Islet of Langerhans (tissue), 1 donor: ENCODE measurements around the gene SLC6A12.

GRCh38 chr12:17044-17794 lies 49.3 kb upstream of the IQSEC3 start:
- RRBS, result no CpG with 5 or more reads among the region's 11 CpGs

- RRBS, result no CpG with 5 or more reads among the region's 8 CpGs
Observed at GRCh38 chr12:76257-76603, 9.7 kb downstream of the IQSEC3 start.

- RRBS, result no CpG with 5 or more reads among the region's 8 CpGs
Observed at GRCh38 chr12:106173-106835, 39.7 kb downstream of the IQSEC3 start.

DNA sequence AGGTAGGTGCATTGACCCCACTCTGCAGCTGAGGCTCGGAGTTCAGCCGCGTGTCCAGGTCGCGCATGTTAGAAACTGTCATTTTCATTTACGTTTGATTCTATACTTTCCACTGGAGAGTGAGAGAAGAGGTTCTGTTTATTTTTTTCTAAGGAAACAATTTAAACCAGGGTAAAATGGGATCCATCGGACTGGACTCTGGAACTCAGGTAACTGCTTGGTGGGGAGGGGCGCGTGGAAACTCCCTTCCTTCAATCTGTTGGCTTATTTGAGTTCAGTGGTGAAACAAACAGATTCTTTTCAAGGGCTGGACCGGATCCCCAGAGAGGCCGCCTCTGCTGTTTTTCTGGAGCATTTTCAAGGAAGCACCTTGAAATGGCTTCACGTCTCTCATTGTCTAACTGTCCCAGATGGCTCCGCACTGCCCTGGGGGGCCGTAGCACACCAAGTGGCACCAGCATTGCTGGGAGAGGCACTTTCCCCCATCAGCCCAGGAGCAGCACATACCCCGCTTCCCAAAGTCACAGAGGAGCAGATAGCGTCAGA lies 47.0 kb downstream of the SLC6A12 start:
- RRBS, result no CpG with 5 or more reads among the region's 16 CpGs

GRCh38 chr12:179270-180203 lies 34.4 kb downstream of the SLC6A12 start:
- RRBS, result 65% methylated on average over 3 of the region's 14 CpGs

DNA sequence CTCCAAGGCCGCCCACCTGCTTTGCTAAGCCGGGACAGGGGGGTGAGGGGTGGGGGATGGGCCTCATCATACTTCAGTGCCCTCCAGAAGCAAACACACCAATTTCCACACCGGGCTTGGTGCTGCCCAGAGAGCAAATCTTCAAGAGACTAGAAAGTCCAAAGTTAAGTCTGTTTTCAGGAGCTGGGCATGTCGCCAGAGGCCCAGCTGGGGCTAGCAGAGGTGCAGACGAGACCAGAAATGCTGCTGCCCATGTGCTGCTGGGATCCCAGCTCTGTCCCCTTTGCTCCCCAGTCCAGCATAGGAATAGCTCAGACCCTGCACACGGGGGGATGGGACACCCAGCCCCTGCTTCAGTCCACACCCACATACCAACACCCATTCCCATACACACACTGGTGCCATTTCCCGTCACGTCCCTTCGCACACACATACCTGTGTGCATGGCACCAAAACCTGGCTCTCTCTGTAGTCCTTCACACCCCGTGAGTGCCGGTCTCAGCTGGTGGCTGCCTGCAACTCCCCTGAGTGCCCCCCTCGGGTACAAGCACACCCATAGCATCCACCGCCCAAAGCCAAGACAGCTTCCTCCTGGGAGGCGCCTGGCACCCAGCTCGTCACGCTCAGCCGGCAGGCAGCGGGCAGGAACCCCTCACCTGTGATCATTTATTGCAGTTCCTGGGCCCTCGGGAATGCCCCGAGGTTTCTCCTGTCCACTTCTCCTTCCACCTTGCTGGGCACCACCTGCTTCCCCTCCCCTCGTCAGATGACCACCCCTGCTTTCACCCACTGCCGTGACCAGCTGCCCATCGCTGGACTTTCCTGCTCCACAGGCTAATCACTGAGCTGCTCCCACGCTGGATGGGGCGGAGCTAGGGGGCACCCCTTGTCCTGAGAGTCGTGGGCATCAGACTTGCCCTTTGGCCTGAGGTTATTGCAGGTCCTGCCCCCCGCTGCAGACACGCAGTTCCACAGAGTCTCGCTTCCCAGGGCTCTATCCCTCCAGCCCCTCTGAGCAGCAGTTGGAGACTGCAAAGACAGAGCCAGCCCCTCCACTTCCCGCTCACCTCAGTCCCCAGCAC lies 761 bp downstream of the SLC6A12 start:
- RRBS, result 15% methylated on average over 2 of the region's 30 CpGs

DNA sequence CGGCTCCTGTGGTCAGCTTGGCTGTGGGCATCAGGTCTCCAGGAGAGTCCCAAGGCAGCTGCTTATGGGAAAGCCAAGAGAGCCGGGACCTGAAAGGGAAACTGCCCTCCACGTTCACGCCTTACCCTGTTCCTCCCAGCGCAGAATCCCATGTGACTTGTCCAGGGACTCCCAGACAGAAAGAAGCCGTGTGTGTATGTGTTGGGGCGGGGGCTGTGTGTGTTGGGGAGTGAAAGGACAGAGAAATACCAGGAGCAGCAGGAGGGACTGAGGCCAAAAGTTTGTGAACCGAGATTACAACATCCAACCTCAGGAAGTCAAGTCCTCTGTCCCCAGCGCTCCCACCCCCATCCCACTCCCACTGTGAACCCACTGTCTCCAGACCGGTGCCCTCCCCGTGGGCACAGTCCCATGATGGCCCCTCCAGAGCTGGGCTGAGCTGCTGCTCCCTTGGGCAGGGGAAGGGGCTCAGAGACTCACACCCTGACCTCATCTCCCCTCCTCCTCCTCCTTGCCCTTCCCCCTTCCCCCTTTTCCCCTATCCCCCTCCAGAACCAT lies at the start of gene SLC6A12:
TSS of gene SLC6A12 (minus strand) at position 221 of the 558 bp plus-strand sequence.
- RRBS, result 46% methylated on average over 2 of the region's 11 CpGs

DNA sequence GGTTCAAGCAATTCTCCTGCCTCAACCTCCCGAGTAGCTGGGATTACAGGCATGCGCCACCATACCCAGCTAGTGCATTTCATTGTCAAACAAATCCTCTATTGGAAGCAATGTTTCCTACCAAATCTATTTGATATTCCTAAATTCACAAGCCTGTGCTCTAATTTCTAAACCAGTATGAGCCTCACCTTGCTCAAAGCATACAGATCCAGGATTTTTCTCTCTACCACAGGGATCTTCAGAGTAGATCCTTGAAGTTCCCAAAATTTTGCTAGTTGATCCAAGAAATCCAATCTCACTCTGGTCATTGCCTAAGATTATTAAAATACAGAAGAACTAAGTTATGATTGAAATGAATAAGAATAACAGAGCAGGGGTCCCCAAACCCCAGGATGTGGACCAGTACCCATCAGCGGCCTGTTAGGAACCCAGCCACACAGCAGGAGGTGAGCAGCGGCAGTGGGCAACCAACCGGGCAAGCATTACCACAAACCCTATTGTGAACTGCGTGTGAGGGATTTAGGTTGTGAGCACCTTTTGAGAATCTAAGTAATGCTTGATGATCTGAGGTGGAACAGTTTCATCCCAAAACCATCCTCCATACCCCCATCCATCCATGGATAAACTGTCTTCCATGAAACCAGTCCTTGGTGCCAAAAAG lies 5.1 kb downstream of the KDM5A start:
- RRBS, result no CpG with 5 or more reads among the region's 6 CpGs

DNA sequence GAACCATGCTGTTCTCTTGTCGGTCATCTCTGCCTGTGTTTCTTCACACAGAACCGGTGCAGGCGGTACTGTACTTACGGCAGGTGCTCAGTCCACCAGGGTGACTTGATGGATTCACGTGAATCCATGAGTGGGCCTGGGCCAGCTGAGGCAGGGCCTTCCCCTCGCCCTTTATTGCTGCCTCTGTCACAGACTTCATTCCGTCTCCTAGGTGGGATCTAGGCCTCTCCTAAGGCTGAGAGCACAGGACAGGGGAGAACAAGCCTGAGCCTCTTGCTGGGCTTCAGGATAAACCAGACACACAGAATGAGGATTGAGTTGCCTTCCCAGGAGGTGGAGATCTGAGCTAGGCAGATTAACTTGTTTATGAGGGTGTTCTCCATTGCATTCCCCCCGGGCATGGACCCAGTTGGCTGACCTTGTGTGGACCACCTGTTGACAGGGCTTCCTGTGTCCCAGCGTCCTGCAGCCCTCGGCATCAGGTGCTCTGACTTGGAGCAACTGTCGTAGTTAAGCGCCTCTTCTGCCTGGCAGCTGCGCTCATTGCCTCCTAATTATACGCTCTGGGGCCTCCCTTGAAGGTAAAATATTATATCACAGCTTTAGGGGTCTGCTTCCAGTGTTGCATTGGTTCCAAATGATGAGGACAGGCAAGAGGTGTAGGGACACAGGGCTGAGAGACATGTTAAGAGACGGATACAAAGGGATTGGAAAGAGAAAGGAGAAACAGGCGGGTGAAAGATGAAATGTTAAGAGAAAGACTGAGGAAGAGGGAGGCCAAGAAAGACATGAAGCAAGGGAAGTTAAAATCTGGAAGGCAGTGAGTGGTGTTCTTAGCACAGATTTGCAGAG lies 42.3 kb downstream of the B4GALNT3 start:
- RRBS, result no CpG with 5 or more reads among the region's 16 CpGs

GRCh38 chr12:516157-517299 lies 56.8 kb downstream of the B4GALNT3 start:
- RRBS, result no CpG with 5 or more reads among the region's 10 CpGs

GRCh38 chr12:537519-538318 lies 78.0 kb downstream of the B4GALNT3 start:
- RRBS, result no CpG with 5 or more reads among the region's 10 CpGs

DNA sequence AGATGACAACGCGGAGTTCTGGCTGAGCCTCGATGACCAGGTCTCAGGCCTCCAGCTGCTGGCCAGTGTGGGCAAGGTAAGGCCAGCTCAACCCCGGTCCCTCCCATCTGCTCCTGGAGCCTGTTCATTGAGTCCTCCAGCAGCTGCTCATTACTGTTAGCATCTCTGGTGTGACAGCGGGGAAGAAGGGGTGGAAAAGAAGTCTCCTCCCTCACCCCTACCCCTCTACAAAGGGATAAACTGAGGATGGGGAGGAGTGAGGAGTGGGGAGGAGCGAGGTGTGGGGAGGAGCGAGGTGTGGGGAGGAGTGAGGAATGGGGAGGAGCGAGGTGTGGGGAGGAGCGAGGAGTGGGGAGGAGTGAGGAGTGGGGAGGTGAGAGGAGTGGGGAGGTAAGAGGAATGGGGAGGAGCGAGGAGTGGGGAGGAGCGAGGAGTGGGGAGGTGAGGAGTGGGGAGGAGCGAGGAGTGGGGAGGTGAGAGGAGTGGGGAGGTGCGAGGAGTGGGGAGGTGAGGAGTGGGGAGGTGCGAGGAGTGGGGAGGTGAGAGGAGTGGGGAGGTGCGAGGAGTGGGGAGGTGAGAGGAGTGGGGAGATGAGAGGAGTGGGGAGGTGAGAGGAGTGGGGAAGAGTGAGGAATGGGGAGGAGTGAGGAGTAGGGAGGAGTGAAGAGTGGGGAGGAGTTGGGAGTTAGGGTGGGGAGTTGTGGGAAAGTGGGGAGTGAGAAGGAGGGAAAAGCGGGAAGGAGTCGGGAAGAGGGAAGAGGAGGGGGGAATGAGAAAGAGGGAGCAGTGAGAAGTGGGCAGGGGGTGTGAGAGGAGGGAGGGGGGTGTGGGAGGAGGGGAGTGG lies 85.9 kb downstream of the B4GALNT3 start:
- RRBS, result no CpG with 5 or more reads among the region's 17 CpGs

DNA sequence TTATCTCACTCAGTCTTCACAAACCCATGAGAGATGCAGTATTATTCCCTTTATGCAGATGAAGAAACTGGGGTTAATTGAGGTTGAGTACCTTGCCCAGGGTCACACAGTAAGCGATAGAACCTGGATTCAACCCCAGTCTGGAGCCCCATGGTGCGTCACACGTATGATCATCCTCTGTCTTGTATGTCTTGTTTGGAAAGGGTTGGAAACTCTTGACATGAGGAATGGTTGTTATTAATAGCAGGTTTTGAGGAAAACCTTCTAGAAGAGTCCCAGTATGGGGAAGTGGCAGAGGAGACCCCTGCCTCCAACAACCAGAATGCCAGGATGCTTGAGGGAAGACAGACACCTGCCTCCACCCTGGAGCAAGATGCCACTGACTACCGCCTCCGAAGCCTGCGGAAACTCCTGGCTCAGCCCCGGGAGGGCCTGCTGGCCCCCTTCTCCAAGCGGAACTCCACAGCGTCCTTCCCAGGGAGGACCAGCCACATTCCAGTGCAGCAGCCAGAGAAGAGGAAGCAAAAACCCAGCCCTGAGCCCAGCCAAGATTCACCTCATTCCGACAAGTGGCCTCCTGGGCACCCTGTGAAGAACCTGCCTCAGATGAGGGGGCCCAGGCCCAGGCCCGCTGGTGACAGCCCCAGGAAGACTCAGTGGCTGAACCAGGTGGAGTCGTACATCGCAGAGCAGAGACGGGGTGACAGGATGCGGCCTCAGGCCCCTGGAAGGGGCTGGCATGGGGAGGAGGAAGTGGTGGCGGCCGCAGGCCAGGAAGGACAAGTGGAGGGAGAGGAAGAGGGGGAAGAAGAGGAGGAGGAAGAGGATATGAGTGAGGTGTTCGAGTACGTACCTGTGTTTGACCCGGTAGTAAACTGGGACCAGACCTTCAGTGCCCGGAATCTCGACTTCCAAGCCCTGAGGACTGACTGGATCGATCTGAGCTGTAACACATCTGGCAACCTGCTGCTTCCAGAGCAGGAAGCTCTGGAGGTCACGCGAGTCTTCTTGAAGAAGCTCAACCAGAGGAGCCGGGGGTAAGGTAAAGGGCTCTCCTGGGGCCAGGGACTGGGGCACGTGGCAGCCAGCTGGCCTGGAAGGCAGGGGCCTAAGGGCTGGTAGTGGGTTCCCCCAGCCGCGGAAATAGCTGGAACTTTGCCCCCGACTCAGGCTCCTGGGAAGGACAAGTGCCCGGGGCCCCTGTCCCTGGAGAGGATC lies 93.6 kb downstream of the B4GALNT3 start:
- RRBS, result no CpG with 5 or more reads among the region's 31 CpGs

- RRBS, result no CpG with 5 or more reads among the region's 8 CpGs
Observed at GRCh38 chr12:598166-598621, 65.1 kb downstream of the NINJ2 start.

DNA sequence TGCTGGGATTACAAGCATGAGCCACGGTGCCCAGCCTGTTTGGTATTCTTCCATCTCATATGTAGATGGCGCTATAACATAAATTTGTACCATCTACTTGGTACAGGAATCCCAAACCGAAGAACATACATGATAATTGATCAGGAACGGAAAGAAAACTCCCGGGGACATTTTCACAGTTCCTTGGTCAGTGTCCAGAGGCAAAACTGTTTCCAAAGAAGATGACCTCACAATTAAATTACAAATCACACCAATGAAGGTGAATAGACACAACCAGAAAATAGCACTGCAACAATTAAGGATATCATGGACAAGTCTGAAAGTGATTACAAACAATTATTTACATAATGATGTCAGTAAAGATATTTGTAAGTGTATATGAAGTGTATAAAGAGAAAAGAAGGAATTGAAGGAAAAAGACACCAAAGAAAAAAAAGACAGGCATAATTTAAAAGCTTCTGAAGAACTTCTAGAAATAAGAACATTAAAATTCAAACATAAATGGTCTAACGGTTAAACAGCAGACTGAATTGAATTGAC lies 64.2 kb downstream of the WNK1 start:
- RRBS, result no CpG with 5 or more reads among the region's 6 CpGs

- RRBS, result no CpG with 5 or more reads among the region's 4 CpGs
Observed at GRCh38 chr12:857040-857548, 92.4 kb downstream of the RAD52 start.

GRCh38 chr12:884385-884946 lies 65.0 kb downstream of the RAD52 start:
- RRBS, result no CpG with 5 or more reads among the region's 2 CpGs

GRCh38 chr12:915893-916890 lies 33.3 kb downstream of the RAD52 start:
- RRBS, result no CpG with 5 or more reads among the region's 47 CpGs

GRCh38 chr12:1027763-1028773 lies 37.0 kb downstream of the ERC1 start:
- RRBS, result no CpG with 5 or more reads among the region's 19 CpGs